ENCODE results near the gene VGLL4.

GRCh38 chr3:11642375-11643217, 1.1 kb downstream of the VGLL4 start:
- RRBS: 1% methylated on average over 10 of the region's 45 CpGs

DNA sequence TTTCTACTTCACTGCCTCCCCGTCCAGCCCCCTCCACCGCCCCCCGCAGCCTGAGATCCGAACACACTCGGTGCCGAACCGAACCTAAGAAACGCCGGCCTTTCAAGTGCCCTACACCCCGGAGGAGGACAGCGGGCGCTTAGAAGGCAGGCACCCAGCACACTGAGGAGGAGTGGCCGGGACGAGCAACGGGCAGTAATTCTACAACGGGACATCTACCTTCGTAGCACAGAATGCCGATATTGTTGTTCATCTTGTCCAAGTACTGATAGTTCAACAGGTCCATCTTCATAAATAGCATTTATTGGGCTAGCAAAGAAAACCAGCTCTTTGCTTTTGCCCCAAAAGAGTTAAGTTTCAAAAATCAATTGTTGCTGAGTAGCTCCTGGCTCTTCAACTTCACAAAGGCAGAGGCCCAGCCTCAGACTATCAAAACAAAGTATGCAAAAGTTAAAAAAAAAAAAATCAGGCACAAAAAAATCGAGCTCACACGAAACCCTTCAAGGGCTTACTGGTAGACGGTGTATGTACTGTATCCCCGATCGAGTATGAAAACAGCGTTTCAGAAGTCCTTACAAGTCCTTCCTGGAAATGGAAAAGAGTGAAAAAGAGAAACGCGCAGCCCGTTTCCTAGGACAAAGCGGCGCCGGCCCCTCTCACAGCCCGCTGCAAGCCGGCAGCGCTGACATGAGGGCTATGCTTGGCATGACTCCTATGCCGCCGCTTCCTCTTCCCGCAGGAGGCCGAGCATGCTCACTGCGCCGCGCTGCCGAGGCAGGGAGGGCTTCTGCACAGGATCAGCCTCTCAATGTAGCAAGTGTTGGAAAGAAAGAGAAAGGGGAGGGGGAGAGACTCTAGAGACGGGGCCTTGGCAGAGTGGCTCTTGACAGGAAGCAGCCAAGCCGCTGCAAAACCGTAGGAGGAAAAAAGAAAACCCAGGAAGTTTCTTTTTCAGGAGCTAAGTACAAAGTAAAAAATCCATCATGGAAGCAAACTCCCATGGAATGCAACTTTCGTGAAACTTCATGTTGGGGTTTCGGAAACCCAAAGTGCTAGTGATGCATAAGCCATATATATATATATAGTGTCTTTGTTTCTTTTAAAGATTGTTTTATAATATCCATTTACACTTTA, at the start of gene VGLL4:
VGLL4 (minus strand) TSS at position 698 of the 1,134 bp plus-strand sequence.
- RRBS: 1% methylated on average over 4 of the region's 46 CpGs

DNA sequence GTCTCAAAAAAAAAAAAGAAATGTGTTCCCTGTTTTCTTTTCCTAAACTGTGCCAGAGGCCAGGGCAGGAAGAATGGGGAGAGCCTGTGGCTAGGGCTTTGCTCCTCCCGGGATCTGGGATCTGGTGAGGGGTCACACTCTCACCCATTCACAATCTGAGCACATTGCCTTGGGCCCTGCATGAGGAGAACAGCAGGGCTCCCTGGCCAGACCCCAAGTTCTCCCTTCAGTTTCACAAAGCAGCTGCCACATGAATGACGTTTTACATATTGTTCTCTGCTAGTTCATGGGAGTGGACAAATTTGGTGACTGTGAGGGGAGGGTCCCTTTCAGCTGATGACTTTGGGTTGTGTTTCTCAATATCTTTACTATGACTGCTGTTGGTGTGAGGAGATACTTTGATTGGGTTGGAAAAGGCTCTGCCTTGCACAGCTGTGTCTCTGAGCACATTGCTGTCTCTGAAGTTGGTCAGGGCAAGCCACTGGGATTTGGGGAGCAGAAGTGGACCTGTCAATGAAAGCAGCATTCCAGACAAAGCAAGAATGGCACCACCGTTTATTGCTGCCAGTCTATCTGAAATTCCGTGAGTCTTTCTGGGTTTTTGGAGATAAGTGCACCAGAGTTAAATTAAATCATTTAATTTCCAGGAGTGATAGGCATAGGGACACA, 10.5 kb downstream of the TIMP4 start:
- RRBS: no CpG with 5 or more reads among the region's 4 CpGs

- RRBS: no CpG with 5 or more reads among the region's 4 CpGs
These were observed 49.5 kb upstream of the PPARG start for GRCh38 chr3:12239431-12239630.

GRCh38 chr3:12289464-12289951, 638 bp downstream of the PPARG start:
- RRBS: no CpG with 5 or more reads among the region's 3 CpGs

- RRBS: no CpG with 5 or more reads among the region's 7 CpGs
These were observed 62.4 kb downstream of the PPARG start for GRCh38 chr3:12351204-12351743.

GRCh38 chr3:12409984-12410745, 74.1 kb upstream of the TSEN2 start:
- RRBS: no CpG with 5 or more reads among the region's 9 CpGs

DNA sequence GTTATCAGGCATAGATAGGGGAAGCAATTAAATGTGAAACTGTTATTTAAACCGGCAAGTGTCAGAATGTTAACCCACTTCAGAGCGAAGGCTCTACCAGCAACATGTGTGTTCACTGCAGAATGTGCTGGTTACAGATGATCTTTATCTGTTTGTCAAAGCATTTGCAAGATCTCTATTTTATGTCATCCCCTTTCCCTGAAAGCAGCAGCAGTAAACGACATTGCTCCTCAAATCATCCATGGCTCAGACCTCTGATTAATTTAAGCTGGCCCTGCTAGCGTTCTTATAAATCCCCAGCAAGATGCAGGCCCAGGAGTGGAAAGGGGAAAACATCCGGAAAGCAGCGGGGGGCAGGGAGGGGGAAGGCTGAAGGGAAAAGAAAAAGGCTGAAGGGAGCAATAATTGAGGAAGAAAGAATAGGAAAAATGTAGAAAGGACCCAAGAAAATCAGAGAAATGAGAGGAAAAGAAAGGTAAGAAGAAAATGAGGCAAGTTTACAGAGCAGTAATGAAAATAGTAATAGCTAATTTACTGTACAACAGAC, 58.0 kb upstream of the TSEN2 start:
- RRBS: no CpG with 5 or more reads among the region's 6 CpGs

GRCh38 chr3:12676345-12676572, 12.3 kb upstream of the RAF1 start:
- RRBS: no CpG with 5 or more reads among the region's 5 CpGs

DNA sequence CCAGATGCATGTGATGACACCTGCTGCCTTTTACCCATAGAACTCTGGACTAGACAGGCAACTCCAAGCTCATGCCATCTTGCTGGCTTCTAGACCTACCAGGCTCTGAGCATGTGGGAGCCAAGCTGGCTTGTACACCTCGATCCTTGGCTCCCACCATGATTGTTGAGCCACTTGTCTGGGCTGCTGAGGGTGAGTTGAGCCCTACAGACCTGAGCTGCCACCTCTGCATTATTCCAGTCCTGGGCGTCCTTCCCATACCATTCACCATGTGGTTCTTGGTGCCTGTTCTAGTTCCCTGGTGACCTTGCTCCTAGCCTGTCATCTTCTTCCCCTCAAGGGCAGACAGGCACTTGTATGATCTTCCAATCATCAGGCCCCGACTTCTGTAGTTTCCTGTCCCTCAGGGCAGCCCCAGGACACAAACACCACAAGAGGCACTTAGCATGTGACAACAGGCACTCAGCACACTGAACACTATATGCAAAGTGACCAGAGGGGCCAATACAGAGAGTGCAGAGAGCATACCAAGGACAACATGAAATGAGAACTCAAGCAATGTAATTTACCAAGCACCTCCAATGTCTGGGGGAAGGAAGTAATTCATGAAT, 18.0 kb downstream of the TMEM40 start:
- RRBS: no CpG with 5 or more reads among the region's 3 CpGs

GRCh38 chr3:12768606-12769270, 9.7 kb upstream of the TMEM40 start:
- RRBS: 0% methylated on average over 5 of the region's 44 CpGs

- RRBS: no CpG with 5 or more reads among the region's 6 CpGs
These were observed 64.8 kb upstream of the RPL32 start for GRCh38 chr3:12906176-12906457.

GRCh38 chr3:12908263-12908841, 67.0 kb upstream of the RPL32 start:
- RRBS: 95% methylated on average over 6 of the region's 22 CpGs

- RRBS: no CpG with 5 or more reads among the region's 9 CpGs
These were observed 85.3 kb upstream of the RPL32 start for GRCh38 chr3:12926570-12927076.

GRCh38 chr3:12932100-12933079, 91.0 kb upstream of the RPL32 start:
- RRBS: no CpG with 5 or more reads among the region's 24 CpGs

DNA sequence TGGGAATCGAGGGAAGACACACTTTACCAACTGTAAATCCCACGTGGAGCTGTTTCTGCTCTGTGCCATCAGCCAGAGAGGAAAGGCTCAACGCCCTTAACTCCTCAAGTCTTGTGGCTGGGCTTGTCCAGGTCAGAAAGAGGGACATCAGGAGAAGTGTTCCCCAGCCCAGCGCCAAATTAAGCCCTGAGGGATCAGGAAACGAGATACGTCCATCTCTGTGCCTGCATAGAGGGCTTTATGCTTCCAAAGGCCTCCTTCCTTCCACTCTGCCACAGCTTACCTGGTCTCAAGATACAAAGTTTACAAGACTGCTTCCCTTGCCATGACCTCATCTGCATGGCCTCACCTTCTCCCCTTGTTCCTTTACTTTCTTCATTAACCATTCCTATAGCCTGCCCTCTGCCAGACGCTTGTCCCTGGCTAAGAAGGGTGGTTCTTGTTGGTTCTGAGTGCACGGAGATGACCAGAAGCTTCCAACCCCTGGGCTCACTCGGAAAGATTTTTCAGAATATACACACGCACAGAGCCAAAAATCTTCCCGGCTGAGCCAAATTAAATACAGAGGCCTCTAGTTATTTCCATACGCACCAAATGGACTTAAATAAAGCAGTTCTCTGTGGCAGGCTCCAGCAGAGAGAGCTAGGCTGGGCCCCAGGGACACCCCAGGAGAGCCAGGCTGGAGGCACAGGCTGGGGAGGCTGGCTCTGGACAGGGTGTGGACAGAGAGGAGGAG, 115.7 kb upstream of the RPL32 start:
- RRBS: no CpG with 5 or more reads among the region's 12 CpGs

DNA sequence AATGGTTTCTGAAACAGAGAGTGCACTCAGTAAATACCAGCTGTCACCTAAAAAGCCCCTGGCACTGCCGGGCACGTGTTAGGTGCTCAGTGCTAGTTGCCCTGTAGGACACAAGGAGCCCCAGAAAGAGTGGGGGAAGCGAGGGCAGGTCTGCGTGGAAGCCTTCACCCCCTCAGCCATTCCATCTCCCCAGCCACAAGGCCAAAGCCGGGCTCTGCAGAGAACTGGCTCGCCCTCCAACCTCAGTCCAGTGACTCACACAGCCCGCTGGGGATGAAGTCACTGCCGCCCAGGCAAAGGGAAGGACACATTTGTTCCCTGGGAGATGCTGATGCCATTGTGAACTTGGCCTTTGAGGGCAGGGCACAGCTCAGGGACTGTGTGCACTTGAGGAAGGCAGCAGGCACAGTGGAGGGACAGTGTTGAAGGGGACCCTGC, 48.2 kb downstream of the IQSEC1 start:
- RRBS: no CpG with 5 or more reads among the region's 8 CpGs

- RRBS: 67% methylated on average over 5 of the region's 25 CpGs
These were observed 19.2 kb upstream of the IQSEC1 start for GRCh38 chr3:13092292-13093048.

- RRBS: no CpG with 5 or more reads among the region's 13 CpGs
These were observed 150.3 kb upstream of the IQSEC1 start for GRCh38 chr3:13223411-13224131.

DNA sequence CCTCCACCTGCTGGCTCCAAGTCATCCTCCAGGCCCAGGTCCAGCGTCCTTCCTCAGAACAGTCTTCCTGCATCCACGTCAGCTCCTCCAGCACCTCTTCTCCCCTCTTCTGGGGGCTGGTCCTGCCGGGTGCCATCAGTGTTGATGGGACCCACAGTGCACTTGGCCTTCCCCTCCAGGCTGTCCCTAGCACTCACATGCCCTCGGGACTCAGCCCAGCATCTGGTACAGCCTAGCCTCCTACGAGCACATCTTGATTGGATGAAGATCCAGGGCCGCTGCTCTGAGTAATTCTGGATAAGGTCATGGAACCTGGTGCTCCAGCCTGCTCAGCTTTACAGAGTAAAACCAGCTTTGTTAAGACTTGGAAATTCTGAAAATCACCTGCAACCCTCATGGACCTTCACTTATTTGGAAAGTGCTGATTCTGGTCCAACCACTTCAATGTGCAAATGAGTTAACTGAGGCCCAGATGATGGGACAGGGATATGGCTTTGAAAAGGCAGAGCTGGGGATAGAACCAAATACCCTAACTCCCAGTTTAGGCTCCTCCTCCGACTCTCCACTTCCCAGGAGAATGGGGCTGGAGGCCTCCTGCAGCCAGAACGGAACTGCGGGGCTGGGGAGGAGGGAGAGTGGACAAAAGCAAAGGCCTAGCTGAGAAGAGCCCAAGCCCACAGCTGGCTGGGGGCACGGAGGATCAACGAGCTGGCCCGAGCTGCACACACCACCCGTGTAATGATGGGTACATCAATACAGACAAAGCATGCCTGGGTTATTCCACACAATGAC, 75.1 kb downstream of the NUP210 start:
- RRBS: no CpG with 5 or more reads among the region's 13 CpGs